Measurements from ENCODE around the gene RHOBTB1.

GRCh38 chr10:59744876-59745075, 8.5 kb downstream of the MRLN start:
- RRBS = no CpG with 5 or more reads among the region's 4 CpGs

GRCh38 chr10:59840577-59841615, 65.5 kb downstream of the CCDC6 start:
- RRBS = no CpG with 5 or more reads among the region's 1 CpG

- RRBS = no CpG with 5 or more reads among the region's 3 CpGs
Observed at GRCh38 chr10:59892616-59893147, 13.7 kb downstream of the CCDC6 start.

- RRBS = no CpG with 5 or more reads among the region's 36 CpGs
Observed at GRCh38 chr10:59904786-59905925, 1.2 kb downstream of the CCDC6 start.

DNA sequence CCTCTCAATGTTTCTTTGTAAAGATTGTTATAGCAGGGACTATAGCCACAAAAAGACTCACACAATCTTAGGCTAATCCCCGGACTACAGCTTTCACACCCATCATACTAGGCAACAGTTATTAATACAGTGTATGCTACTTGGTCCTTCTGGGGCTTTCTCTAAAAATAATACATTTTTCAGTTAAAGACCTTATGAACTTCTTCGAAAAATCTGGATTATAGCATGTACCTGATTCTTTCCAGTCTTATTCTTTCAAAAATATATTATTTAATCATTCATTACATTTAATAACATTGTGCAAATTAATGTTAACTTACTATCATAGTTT, 184.1 kb upstream of the CDK1 start:
- RRBS = no CpG with 5 or more reads among the region's 2 CpGs

DNA sequence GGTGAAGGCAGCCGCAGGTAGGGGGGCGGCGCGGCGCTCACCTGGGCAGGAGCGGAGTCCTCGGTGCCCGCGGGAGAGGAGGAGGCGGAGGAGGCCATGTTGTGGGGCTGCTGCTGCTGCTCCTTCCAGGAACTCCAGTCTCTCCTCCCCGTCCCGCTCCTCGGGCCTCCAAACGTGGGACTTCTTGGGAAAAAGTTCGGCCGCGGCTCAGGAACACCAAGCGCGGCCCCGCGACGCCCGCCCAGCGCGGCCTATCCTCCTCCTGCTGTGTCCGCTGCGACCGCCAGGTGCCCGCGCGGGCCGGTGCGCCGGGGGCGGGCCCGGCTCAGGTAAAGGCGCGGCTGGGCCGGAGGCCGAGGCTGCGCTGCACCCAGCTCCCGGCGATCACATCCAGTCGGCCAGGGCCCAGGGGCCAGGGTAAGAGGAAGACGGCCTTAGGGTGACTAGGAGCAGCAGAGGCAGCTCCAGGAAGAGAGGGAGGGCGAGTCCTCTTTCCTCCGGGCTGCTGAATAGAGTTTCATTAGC, 45.0 kb upstream of the CDK1 start:
- RRBS = no CpG with 5 or more reads among the region's 47 CpGs

- RRBS = 1% methylated on average over 7 of the region's 68 CpGs
Observed at GRCh38 chr10:60943342-60944232, at the start of gene RHOBTB1. RHOBTB1 (minus strand) TSS chr10:60944185.

- RRBS = under 1% methylated on average over 12 of the region's 35 CpGs
Observed at GRCh38 chr10:60944233-60944596, 230 bp upstream of the RHOBTB1 start.

DNA sequence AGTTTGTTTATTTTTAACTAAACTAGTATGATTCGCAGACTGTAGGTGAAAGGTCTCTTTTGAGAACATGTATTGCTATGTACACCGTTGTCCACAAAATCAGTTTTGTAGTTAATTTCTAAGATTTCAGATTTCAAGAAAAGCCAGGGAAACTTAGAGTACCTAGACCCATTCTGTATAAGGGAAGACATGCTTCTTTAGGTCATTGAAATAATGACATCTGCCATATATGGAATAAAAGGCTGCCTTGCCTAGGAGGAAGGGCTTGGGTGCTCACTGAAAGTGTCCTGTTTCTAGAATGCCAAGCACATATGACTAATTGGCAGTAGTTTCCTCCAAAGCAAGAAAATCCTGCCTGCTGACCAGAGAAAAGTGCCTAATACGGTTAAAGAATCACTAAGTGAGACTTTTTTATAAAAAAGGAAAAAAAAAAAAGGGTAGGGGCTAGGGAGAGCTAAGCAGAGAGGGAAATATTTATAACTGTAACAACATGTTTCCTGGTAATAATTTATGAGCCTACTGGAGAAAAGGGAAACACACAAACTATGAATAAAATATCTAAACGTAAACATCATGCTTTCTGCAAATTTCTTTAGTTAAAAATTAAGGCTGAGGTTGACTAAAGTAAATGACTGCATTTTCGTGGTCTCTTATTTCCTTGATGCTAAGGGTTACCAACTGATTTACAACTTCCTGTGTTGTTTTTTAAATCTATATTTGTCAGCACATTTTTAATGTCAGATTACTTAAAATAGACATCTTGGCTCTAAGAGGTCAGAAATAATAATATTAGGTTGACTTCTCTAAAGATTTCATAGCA, 89.4 kb downstream of the CABCOCO1 start:
- RRBS = no CpG with 5 or more reads among the region's 5 CpGs

- RRBS = no CpG with 5 or more reads among the region's 19 CpGs
Observed at GRCh38 chr10:61897455-61898164, 3.9 kb upstream of the ARID5B start.

DNA sequence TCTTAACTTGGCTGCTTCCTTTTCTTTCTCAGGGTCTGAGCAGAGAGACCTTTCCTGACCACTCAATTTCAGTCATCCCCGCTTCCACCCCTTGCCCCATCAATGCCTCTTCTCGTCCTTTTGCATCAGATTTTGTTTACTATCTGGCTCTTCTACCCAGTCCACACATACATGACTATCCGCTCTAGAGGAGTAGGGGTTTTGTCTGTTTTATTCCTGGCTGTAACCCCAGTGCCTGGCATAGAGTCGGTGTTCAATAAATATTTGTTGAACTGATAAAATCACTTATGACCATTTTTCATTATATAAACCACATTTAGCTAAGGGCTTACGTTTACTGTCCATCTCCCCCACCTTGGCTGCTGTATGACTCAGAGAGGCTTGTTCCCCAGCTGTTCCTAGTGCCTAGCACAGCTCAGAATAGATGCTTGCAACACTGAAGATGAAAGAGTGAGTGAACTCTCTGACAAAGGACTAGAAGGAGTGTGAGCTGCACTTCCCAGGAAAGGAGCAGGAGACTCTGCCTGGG, 21.8 kb downstream of the ARID5B start:
- RRBS = no CpG with 5 or more reads among the region's 5 CpGs

- RRBS = no CpG with 5 or more reads among the region's 9 CpGs
Observed at GRCh38 chr10:62037080-62037658, 135.7 kb downstream of the ARID5B start.

DNA sequence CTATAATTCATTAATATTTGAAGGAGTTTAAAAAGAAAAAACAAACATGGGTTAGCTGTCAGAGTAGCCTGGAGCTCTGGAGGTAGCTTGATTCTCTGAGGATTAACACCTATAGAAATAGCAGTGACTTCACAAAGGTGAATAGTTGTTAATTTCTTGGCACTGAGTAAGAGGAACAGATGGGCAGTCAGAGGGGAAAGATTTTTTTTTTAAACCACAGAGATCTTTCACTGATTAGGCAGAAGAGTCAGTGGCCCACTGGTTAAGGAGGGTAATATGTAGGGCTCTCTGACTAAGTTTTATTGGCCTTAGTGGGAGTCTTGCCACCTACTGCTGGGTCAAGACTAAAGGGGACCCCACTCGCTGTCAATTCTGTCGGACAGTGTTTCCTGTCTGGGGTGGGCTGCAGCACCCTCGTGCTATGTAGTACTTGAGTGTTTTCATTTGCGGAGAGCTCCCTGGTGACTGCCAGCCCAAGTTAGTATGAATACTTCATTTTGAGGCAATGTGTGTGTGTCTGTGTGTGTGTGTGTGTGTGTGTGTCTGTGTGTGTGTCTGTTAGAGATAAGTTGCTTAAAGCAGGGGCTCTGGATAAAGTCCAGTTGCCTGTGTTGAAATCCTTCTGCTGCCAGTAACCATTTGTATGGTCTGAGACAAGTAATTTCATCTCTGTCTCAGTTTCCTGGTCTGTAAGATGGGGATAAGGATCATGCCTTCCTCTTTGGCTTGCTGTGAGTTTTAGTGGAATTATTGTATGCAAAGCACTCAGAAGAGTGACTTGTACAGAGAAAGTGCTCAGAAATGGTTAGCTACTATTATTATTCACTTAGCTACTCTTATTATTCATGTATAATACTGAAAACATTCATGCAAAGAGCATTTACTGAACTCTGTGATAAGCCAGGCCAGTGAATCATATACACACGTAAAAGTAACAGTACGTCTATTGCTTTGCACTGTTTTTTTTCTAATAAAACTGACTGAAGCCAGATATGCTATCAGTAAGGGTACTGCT, 145.3 kb downstream of the ARID5B start:
- RRBS = no CpG with 5 or more reads among the region's 6 CpGs

DNA sequence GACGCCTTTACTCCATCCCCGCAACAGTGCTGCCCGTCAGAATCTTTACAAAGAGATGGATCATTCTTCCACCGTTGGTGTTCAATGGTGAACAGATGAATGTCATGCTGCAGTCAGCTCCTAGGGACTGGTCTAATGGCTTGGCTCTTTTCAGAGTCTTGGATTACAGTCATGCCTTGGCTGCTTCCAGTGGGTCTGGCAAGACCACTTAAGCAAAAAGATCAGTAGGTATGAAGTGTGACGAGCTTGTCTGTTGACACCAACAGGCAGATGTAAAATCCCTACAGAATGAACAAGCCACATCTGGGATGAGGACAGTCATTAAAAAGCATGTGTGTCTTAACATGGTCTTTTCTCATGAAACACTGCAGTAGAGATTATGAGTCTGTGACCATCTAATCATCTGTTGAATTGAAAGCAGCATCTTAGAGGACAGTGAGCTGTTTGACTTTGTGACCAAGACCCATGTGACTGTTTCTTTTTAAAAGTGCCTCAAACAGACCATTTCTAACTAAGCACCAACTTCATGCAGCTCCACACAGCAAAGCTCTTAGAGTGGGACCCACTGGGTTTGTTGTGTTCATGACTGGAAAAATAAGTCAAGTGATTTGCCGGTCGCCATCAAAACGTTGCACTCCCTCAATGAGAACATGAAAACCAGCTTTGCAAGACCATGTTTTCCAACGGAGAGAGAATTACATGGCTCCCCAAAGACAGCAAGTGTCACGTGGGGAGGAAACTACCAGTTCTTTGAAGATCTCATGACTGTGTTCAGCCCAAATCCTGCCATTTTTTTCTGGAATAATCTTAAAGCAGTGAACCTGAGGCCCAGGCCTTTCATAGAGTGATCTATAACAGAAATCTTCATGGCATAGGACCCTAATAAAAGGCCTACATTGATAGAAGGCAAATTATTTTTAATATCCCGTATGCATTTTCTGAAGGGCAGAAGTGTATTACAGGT, 151.5 kb downstream of the ARID5B start:
- RRBS = no CpG with 5 or more reads among the region's 11 CpGs

DNA sequence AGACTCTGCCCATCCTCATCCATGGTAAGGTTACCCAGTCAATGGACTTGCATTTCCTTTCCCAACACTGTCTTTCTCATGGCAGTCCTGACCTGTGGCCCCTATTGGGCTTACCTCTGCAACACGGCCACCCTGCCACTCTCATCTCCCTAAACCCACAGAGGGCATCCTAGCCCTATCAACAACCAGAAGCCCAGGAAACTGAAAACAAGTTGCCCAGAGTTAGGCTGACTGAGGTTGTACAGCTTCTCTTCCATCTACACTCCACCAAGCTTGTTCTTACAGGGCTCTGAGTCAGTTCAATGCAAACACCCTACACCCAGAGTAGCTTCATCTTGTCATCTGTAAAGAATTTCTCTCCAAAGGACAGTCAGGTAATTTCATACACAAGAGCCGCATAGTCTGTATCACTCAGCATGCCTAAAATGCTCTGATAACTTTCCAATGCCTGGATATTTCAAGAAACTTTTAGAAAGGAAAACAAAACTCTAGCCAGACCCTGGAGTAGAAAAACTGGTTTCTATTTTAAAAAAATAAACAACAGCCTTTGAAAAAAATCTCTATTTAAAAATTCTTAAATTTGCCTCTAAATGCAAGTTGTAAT, 175.4 kb downstream of the ARID5B start:
- RRBS = no CpG with 5 or more reads among the region's 2 CpGs

DNA sequence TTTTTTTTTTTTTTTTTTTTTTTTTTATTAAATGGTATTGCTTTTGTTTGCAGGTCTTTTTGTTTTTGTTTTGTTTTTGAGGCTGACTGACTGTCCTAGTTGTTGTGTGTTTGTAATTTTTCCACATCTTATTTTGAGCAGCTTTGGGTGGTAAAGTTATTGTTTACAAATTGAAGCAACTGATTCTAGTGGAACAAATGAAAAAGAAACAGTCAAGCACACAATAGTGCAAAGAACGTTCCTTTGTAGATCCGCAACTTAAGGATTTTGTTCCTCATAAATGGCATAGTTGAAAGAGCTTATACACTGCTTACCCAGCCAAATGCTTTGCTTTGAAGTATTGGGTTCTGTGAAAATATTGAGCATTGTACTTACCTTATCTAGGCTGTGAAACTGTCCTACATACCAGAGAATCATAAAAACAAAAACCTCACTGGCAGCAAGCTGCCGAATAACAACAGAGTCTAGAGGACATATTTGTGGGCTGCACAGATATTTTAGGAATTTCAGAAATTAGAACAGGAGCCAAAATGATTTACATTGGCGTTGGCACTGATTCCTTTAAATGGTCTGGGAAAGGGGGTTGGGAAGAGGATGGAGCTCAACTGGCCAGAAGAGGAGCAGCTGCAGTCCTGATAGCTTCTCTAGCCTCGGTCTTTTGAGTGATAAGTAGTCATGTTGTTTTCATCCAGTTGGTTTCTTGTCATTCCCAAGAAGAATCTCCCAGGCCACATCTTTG, 174.8 kb downstream of the RTKN2 start:
- RRBS = no CpG with 5 or more reads among the region's 5 CpGs

DNA sequence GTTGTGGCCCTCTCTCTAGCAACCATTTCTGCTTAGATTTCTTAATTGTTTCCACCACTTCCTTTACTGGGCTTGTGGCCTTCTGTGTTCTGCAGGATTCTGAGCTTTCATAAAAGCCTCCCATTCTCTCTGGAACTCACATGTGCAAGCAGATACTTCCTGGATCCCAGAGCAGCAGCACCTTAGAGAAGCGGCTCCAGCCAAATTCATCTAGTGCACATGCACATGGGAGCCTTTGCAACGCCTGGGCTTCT, 118.5 kb downstream of the ZNF365 start:
- RRBS = no CpG with 5 or more reads among the region's 2 CpGs

- RRBS = no CpG with 5 or more reads among the region's 17 CpGs
Observed at GRCh38 chr10:62631945-62633323, 172.1 kb upstream of the ADO start.

DNA sequence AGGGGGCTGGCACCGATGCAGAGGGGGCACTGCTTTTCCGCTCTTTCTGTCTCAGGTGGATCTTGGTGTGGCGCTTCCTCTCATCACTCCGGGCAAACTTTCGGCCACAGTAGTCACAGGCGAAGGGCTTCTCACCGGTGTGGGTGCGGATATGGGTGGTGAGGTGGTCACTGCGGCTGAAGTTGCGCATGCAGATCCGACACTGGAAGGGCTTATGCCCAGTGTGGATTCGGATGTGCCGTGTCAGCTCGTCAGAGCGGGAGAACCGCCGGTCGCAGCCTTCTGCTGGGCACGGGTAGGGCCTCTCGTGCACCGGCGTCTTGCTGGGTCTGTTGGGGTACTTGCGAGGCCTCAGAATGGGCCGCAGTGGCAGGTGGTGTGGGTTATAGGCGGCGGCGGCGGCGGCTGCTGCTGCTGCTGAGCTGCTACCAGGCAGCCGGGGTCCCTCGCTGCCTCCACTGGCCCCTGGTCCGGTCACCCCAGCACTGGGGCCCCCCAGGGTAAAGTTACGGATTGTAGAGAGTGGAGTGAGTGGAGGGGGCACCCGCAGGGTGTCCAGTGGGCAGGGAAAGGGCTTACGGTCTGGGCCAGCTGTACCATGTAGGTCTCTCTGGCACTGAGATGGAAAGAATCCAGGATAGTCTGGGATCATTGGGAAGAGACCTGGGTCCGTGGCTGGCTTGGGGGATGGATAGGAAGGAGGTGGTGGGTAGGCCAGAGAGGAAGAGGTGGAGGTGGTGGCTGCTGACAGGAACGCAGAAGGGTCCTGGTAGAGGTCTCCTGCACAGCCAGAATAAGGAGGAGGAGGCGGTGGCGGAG, 2.6 kb downstream of the EGR2 start:
- RRBS = 78% methylated on average over 8 of the region's 39 CpGs

DNA sequence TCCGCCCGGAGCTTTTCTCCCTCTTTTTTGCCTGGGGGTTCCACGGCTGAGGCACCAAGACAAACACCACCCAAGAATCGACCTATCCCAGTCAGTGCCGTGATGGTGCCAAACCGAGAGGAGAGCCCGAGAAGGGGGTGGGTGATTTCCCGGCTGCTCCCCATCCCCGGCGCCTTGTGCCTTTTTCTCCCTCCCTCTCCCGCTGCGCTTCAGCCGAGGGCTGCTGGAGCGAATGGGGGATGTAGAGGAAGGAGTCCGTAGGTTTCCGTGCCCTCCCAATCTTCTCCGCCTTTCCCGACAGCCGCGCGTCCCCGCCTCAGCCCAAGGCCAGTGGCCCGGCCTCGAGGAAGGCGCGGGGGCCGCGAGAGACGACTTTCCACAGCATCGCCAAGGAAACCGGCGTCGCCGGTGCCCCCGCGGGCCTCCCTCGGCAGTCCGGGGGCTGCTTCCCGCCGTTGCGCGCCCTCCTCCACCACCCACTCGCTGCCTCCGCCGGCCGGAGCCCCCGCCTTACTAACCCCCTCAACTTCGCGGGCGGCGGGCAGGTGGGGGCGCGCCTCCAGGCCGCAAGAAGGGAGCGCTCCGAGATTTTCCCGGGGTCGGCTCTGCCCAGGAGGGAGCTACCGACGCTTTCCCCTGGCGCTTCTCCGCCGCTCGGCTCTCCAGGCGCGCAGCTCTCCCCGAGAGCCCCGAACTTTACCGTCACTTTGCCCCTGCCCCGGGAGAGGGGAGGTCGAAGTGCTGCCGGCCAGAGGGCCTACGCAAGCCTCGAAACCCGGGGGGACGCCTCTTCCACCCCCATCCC, 1.2 kb downstream of the EGR2 start:
- RRBS = 3% methylated on average over 28 of the region's 76 CpGs

Data from renal cortical epithelial cell (primary cell).